SP-49 (cell line): ENCODE data around the genes ARSH and TBL1X.

- PRO-cap: no peak
Observed at GRCh38 chrX:2780357-2781591, 28.9 kb downstream of the XG start.

DNA sequence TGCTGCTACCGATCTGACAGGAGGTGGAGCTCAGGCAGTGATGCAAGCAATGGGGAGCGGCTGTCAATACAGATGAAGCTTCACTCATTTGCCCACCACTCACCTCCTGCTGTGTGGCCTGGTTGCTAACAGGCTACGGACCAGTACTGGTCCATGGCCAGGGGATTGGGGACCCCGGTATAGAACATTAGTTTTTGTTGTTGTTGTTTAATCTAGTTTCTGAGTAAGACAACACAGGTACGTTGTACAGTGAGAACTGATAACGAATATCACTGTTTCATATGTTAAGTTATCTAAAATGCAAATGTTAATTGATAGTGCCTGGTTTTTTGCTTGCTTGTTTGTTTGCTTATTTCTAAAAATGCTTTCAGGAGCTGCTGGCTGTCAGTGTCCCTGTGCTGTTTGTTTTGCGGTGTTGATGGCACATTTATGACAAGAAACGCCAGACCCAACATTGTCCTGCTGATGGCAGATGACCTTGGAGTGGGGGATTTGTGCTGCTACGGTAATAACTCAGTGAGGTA, at the start of gene ARSH:
Gene ARSH, plus strand, starts transcription at position 363 of the 524 bp plus-strand sequence.
- PRO-cap: no peak

GRCh38 chrX:3815991-3816971, 102.8 kb upstream of the PRKX start:
- PRO-cap: bidirectional peak, plus-strand start at chrX:3816264, minus-strand start at chrX:3816069; unidirectional peak, minus-strand start at chrX:3816539

GRCh38 chrX:6931535-6931987, 216.0 kb upstream of the STS start:
- PRO-cap: no peak

DNA sequence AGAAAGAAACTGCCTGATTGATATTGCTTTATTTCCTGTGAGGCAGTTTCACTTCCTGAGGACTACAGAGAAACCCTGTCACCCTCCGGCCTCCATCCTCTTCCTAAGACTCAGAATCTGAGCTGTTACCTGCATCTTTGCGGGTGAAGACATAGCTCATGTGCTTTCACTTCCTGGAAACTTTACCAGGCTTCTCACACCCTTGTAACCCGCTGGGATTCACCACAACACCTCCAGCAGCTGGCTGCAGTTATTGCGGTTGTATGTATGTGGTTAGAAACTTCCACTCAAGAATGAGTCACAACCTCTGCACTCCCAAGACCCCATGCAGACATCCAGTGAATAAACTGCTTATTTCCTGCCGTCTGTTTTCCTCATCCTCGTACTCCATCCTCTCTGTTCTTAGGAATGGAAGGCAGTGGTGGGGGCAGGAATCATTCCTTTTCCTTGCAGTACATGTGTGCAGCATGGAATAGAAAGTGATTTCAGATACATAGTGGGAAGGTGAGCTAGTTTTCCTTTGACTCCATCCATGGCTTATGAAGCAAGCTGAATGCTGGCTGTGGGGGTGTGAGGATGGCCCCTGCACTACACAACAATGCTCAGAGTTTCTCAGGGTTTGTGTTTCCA, 63.4 kb upstream of the STS start:
- PRO-cap: no peak

GRCh38 chrX:7089128-7089771, 58.3 kb upstream of the STS start:
- PRO-cap: no peak

- PRO-cap: no peak
Observed at GRCh38 chrX:7146858-7147107, 729 bp upstream of the STS start.

- PRO-cap: no peak
Observed at GRCh38 chrX:8190885-8191515, 19.9 kb upstream of the VCX2 start.

- PRO-cap: no peak
Observed at GRCh38 chrX:8977261-8977680, 56.7 kb downstream of the FAM9B start.

DNA sequence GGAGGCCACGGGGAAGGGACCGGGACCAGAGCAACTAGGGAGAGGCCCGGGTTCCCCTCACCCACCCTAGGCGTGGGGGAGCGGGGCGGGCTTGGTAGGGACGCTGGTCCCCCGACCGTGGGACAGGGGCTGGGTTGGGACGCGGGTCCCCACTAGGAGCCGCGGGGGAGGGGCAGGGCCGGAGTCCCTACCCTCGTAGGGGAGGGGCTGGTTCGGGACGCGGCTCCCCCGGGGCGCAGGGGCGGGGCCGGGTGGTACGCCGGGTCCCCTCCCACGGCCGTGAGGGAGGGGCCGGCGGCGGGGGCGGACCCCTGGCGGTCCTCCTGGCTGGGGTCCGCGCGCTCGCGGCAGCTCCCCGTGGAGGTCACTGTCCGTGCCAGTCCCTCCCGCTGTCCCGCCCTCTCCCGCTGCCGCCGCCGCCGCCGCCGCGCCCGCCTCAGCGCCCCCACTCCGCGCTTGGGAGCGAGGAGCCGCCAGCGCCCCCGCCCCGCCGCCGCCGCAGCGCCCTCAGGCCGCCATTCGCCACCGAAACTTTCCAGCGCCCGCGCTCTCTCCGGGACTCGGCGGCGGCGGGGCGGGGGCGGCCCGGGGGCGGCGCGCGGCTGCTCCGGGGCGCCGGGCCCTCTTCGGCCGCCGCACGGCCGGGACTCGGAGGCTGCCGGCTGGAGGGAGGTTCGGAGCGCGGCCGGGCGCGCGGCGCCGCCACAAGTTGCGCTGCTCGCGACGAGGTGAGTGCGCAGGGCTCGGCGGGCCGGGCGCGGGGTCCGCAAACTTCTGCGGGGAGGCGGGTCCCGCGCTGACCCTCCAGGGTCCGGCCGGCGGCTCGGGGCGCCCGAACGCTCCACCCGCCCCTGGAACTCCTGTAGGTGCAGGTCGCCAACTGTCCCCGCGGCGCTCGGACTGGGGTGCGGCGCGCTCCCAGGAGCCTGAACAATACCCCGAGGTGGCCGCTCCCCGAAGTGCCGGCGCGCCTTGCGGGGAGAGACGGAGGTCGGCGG, at the start of gene TBL1X:
Gene TBL1X, plus strand, starts transcription at position 339 of the 998 bp plus-strand sequence.
- PRO-cap: unidirectional peak, plus-strand start at position 350 of the sequence

- PRO-cap: bidirectional peak, plus-strand start at chrX:9466012, minus-strand start at chrX:9466014
Observed at GRCh38 chrX:9465718-9466809, 1.2 kb downstream of the TBL1X start.

GRCh38 chrX:9516748-9517290, 52.0 kb downstream of the TBL1X start:
- PRO-cap: no peak

DNA sequence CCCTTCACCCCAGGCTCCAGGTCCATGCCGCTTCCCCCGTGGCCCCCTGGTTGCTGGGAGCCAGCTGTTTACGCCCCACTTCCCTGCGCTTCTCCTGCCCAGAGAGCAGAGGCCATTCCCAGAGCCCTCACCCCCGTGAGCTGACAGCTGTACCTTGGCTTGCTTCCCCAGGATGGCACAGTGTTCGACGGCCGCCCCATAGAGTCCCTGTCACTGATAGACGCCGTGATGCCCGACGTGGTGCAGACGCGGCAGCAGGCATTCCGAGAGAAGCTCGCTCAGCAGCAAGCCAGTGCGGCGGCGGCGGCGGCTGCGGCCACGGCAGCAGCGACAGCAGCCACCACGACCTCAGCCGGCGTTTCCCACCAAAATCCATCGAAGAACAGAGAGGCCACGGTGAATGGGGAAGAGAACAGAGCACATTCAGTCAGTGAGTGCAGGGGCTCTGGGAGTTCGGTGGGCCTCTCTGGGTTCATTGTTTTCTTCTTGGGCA, 77.8 kb downstream of the GPR143 start:
- PRO-cap: no peak

GRCh38 chrX:10015414-10016109, 48.4 kb downstream of the CLDN34 start:
- PRO-cap: no peak

DNA sequence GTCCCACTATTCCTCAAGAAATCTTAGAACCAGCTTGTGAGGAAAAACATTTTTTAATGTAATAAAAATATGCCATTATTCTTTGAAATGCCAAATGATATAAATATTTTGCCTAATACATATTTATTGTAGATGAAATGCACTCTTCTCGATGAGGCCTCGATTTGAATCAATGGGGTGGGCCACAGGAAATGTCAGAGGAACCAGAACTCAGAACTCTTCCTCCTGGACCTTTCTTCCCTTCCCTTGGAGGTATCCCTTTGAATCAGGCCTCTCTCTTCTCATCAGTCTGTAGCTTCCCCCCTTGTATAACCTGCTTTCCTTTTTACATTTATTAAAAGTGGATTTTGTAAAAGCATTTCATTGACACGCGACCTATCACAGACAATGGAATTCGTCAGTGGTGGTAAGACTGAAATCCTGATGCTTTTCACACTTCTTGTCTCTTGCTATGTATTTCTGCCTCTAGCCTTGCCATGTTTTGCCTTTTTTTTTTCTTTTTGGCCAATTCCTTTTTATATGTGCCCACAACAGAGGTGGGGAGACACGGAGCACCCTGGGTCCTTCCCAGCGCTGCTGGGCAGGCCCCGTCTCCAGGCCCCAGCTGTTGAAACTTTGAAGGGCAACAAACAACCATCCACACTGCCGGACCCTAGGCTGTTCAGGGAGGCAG, 14.0 kb upstream of the CLCN4 start:
- PRO-cap: no peak

DNA sequence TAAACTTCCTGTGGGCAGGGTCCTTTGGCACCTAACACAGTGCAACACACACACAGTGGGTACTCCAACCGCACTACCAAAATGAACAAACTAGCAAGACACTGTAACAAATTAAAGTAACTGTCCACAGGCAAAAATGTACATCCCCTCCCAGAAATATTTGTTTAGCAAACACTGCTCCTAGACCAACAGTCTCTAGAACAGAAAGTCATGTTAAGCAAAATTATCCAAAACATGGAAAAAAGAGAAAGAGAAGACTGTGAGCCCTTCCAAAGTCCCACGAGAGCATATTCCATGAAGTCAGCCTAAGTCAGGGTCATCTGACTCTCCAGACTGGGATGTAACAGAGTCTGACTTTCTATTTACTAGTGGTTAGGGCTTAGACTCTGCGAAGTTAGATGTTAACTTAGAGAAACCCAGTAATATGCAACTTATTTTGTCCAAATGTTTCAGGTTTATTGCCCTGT, 102.4 kb downstream of the MID1 start:
- PRO-cap: no peak

- PRO-cap: no peak
Observed at GRCh38 chrX:10579411-10579608, 41.1 kb downstream of the MID1 start.

- PRO-cap: no peak
Observed at GRCh38 chrX:10617955-10618542, 2.3 kb downstream of the MID1 start.

DNA sequence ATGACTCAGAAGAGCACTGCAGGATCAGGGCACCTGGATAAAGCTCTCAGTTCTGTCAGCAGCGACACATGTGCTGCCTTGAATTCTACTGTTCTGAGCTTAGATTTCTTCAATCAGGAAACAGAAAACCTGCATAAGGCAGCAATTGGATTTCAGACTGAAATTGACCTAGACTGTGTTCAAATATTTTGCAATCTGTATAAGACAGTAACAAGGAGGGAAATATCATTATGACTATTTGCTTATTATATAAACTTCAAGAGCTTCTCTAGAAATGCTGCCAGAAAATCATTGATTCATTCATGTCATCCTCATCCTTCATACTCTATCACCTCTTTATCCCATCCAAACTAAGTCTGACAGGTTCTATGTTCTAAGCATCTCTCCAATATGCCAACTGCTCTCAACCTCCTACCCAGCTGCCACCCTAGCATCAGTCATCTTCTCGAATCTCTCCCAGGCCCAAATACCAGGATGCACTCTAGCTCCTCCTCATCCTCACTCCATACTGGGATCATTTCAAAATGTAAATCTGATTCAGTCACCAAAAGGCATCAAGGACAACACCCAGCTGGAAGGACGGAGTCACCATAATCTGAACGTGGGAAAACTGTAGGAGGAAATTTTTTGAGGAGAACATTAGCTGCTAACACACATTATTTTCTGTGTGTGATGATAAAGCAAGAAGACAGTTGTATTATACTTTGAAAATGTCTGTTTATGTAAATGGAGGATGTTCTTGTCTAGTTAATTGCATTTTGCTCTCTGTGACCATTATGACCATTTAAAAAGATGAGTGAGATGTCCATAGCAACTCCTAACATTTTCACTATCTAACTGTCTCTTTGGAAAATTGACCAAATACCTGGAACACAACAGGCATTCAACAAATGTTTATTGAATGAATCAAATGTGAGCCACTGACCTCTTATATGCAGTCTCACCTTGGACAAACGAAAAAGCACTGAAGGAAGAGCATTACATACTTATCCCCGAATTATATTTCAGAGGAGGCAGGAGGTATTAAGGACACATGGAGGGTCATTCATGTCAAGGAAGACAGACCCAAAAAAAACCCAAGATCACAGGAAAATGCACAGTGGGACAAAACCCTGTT, 131.3 kb downstream of the AMELX start:
- PRO-cap: no peak

DNA sequence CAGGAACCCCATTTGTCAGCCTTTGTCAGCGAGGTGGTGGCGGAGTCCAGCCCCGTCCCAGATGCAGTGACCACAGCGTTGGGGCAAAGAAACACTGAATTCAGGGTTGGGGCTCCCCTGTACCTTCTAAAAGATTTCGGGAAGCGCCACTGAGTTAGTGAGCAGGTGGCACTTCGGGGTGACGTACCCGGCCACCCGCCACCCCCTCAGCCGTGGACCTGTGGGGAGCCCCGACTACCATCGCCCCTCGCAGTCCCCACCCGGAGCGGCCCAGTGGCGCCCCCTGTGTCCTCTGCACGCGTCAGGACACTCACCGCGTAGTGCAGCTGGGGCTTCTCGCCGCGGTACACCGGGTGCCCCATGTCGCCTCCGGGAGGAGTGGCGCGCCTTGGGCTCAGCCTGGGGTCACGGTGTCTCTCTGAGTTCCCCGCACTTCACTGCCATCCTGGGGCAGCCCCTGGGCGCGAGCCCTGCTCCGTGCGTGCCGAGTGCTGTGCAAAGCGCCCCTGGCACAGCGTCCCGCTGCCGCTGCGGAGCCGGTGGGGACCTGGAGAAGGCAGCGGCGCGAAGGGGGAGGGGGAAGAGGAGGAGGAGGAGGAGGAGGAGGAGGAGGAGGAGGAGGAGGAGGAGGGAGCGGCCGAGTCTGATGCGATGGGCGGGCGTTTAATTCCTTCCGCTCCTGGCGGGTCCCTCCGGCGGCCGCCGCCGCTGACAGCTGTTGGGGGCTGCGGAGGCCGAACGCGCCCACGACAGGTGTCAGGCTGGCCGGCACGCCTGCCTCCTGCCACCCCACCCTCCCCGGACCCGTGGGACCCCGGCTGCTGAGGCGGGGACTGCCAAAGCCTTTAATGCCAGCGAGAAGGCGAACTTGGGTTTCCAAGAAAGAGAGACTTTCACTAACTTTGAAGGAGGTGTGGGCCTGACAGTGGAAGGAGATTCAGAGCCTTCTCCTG, 134.3 kb downstream of the AMELX start:
- PRO-cap: no peak